Diencephalon (tissue), 2 donors: ENCODE results near the genes SSH2, EFCAB5 and TMIGD1.

DNA sequence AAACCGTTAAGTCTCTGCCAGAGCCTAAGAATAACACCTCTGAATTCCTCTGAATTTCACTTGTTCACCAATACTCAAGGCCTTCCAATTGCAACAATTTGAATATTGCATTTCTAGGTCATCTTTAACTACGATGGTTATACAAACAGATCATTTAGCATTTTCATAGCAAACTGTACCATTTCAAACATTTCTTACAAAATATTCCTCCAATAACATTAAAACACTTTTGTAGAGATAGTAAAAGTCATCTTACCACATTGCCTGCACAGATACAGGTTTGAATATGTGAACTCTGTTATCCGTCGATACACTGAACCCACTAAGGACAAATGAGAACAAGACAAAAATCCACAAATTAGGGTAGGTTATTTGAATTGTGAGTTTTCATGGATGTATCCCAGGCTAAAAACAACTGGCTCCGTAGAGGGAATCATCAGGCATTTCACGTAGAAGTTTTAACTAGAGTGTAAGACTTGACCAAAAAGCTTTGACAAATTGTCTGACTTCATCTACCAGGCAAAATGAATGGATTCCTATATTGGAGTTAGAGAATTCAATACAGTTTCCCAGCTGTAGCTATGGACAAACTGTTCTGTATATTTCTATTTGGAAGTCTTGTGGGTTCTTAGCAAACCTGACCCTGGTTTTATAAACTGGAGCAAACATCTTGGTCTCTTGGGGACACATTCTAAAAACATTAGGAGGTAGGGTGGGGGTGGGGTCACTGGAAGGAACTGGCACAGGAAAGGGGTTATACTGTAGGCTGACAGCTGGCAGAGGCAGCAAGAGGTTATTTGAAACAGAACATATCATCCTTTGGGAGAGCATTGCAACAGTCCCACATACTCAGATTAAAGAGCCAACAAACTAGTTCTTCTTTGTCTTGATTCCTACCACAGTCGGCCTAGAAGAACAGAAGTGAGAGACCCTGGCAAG lies 54.1 kb upstream of the CORO6 start:
- RAMPAGE, long total RNA: no peak

- RAMPAGE, long total RNA: no peak
These were observed 135.8 kb upstream of the CORO6 start for GRCh38 chr17:29758339-29759178.

- RAMPAGE, long total RNA: no peak
These were observed 141.4 kb downstream of the SSH2 start for GRCh38 chr17:29788530-29789125.

GRCh38 chr17:29919137-29919707 lies 10.8 kb downstream of the SSH2 start:
- RAMPAGE, long total RNA: no peak

DNA sequence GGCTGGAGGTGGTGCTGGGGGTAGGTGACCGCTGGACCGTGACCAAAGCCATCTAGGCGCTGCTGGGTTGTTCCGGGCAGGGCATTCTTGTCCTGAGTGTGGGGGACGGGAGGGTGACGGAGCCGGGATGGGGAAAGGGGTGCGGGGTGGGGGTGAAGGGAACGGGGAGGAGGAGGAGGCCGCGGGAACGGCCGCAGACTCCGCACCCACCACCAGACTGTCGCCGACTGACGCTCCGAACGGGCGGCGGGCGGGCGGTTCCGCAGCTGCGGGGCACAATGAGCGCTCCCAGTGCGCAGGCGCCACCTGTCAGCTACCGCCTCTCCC lies at the start of gene SSH2:
TSS of gene SSH2 (minus strand) at position 280 of the 327 bp plus-strand sequence.
- RAMPAGE, long total RNA: no peak

DNA sequence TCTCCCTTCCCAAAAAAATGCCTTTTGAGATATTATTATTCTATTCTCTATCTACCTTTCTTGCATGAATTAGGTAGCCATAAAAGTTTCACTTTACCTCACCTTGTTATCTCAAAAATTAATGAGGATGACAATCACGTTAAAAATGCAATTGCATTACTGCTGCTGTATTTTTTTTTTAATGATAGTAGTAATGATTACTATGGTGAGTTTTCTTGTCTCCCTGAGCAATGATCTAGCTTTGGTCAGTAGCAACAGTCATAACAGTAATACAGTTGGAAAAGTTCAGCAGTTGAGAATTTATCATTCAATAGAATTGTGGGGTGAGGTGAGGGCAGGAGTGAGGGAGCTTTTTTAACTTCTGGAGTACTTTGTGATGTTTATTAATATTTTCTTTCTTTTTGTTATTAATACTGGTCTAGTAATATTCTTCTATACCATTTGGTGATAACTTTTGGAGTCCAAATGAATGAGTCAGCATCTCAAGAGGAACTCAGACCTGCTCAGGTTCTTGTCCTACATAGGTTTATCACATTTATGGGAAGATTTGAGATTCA lies at the start of gene EFCAB5:
TSS of gene EFCAB5 (plus strand) at position 303 of the 557 bp plus-strand sequence.
- RAMPAGE, long total RNA: no peak

DNA sequence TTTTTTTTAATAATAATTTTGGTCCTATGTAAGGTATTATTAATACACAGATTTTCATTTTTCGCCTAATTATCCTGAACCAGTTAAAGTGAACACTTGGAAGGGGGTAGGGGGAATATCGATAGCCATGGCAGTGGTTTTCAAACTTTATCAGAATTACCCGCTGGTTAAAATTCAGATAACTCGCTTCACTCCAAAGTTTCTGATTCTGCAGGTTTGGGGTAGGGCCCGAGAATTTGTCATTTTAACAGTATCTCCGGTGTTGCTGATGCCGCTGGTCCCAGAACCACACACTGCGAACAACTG lies 355 bp upstream of the NSRP1 start:
- RAMPAGE, long total RNA: no peak

DNA sequence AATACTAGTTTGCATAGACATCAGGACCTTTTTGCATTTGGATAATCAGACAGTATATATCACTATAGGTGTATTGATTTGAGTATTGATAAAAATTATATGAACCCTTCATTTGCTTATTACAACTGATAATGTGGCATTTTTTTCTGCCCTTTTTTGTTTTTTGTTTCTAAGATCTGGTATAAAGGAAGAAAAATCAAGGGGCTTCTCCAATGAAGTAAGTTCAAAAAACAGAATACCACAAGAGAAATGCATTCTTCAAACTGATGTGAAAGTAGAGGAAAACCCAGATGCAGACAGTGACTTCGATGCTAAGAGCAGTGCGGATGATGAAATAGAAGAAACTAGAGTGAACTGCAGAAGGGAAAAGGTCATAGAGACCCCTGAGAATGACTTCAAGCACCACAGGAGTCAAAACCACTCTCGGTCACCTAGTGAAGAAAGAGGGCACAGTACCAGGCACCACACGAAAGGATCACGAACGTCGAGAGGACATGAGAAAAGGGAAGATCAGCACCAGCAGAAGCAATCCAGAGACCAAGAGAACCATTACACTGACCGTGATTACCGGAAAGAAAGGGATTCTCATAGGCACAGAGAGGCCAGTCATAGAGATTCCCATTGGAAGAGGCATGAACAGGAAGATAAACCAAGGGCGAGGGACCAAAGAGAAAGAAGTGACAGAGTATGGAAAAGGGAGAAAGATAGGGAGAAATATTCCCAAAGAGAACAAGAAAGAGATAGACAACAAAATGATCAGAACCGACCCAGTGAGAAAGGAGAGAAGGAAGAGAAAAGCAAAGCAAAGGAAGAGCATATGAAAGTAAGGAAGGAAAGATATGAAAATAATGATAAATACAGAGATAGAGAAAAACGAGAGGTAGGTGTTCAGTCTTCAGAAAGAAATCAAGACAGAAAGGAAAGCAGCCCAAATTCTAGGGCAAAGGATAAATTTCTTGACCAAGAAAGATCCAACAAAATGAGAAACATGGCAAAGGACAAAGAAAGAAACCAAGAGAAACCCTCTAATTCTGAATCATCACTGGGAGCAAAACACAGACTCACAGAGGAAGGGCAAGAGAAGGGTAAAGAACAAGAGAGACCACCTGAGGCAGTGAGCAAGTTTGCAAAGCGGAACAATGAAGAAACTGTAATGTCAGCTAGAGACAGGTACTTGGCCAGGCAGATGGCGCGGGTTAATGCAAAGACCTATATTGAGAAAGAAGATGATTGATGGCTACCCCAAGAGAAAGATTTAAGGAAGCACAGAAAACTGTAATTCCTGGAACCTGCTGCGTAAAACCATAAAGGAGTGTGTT lies 50.6 kb downstream of the SLC6A4 start:
- RAMPAGE, long total RNA: no peak

- RAMPAGE, long total RNA: no peak
These were observed at the start of gene TMIGD1 for GRCh38 chr17:30333974-30334173. TMIGD1 (minus strand) TSS chr17:30334057.

DNA sequence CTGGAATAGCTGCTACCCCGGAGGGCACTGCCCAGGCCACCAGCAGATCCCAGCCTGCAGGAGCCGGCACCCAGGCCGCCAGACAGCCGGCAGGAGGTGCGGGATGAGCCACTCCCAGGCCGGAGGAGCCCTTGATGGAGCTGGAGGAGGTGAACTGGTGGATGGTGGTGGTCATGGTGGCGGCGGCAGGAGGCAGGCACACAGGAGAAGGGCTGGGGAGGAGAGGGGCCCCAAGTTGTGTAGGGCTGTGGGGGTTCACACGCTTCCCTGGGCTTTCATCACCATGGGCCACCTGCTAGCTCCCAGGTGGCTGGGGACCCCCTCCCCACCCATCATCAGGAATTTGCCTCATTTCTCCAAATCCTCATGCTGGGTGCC lies 94.4 kb downstream of the GOSR1 start:
- RAMPAGE, long total RNA: no peak

DNA sequence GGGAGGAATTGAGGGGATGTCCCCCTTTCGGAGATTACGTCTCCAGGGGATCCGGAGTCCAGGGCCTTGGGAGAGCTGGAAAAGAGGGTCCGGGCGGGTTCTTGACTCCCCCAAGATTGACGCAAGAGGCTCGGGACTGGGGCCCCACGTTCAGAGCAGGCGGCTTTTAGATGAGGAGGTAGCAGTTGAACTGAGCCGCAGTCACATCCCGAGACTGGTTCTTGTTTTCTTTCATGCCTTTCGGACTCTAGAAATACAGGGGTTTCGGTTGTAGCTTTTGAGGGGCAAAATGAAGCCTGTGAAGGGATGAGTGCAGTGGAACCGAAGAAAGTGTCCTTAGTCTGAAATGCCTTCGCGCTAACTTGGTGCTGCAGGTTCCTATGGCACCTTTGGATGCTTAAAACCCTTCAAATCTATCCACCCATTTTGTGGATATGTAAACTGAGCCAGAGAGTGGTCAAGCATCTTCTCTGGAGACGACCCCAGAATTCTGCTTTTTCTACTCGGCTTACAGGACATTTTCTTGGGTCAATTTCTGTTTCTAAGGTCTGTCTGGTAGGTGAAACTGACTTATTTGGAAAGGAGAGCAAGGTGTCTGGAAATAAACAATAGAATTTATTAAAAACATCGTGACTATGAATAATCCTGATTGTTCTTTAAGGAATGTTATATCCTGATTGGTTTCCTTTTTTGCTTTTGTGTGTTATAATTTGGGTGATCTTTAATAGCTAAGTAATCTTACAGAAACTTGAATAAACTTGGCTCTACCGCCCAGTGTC lies 92.1 kb downstream of the CRLF3 start:
- RAMPAGE, long total RNA: no peak

- RAMPAGE, long total RNA: no peak
These were observed 35.9 kb upstream of the NF1 start for GRCh38 chr17:31058831-31059324.

- RAMPAGE, long total RNA: start-site peak on the minus strand at chr17:31095807-31096252, 7 and 5 reads in 2 replicates
These were observed 1.1 kb downstream of the NF1 start for GRCh38 chr17:31095743-31096442.

DNA sequence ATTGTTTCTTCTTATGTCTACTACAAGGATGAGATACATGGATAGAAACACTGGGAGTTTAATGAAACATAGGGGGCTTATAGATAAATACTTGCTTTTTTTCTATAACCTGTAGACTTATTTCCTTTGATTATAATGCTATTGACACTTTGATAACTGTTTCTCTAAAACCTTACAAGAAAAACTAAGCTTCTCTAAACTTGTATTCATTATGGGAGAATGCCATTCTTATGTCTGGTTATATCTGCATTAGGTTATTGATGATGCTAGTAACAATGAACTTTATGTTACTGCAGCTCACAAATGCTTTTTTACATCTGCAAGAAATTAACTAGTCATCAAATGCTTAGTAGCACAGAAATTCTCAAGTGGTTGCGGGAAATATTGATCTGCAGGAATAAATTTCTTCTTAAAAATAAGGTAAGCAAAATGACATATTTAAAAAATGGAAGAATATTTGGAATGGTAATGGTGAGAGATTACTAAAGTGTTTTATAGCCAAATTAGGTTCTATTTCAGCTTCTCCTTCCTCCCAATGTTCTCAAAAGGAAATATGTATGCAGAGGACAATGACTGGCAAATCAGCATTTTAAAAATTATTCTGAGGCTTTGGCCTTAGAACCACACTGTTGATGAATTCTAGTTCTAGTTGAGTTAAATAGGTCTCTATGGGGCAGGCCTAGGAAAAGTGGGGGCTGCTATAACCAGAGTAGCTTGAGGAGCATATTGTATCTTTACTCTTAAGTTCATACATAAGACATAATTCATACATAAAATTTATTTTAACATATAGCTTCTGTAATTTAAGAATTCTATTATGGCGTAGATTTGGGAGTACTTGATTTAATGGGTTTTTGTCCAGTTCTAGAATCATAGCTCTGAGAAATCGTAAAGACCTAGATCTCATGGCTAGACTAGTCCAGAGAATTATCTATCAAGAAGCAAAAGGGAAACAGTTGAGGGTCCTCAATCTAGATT lies 73.6 kb downstream of the OMG start:
- RAMPAGE, long total RNA: no peak

- RAMPAGE, long total RNA: no peak
These were observed 17.8 kb downstream of the OMG start for GRCh38 chr17:31279271-31279653.

DNA sequence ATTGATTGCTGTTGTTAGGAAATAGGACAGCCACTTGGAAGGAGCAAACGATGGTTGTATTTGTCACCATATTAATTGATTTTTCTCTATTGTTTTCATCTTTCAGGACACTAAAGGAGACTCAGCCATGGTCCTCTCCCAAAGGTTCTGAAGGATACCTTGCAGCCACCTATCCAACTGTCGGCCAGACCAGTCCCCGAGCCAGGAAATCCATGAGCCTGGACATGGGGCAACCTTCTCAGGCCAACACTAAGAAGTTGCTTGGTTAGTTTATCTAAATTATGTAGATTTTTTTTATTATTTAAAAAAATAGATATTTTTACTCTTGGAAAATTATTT lies 30.7 kb upstream of the EVI2A start:
- RAMPAGE, long total RNA: no peak

GRCh38 chr17:31493212-31493653 lies 101.8 kb downstream of the RAB11FIP4 start:
- RAMPAGE, long total RNA: no peak

- RAMPAGE, long total RNA: no peak
These were observed 146.4 kb downstream of the RAB11FIP4 start for GRCh38 chr17:31537585-31538532.

DNA sequence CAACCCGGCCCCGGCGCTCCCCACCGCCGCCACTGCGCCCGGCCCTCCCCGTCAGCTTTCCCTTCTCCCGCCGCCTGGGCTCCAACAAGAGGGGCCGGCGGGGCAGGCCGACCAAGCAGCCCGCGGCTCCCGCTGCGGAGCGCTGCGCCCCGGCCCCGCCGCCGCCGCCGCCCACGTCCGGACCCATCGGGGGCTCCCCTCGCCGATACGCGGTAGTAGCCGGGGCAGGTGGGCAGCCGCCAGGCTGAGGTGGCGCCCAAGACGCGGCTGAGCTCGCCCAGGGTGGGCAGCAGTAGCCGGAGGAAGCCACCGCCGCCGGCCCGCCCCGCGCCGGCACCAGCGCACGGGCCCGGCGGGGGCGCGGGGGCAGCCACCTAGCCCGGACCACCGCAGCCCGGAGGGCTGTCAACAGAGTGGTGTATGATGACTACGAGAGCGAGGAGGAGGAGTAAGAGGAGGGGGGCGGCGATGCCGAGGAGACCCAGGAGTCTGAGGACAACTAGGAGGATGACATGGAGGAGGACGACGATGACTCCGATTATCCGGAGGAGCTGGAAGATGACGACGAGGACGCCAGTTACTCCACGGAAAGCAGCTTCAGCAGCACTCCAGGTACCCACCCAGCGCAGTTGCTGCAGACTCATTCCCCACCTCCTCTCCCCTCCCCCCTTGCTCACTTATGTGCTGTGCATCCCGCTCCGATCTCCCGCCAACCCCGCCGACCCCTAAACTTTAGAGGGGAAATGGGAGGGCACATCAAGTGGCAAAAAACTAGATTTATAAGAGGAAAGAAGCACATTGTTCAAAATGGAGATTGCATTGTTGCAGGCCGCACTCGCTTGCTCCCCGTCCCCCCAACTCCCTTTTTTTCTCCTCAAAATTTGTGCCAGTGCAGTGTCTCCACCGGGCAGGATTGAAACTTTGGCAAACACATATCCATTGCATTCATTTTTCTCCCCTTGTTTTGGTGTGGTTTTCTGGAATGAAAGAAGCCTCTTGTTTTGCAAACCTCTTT lies 645 bp downstream of the LRRC37B start:
- RAMPAGE, long total RNA: no peak

DNA sequence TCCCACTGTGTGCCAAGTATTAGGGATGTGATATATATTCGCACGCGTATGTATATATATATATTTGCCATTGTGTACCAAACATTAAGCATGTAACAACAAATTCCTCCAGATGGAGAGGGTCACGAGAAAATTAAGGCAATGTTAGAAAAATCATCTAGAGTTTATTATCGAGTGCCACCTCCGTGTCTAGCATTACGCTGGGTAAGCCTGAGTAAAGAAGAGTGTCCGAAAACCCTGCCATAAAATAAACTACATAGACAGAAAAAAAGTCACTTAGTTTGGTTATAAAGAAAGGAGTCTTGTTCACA lies 690 bp upstream of the RHOT1 start:
- RAMPAGE, long total RNA: no peak